Epithelial cell of alveolus of lung (primary cell): ENCODE data around the gene MRPL30.

DNA sequence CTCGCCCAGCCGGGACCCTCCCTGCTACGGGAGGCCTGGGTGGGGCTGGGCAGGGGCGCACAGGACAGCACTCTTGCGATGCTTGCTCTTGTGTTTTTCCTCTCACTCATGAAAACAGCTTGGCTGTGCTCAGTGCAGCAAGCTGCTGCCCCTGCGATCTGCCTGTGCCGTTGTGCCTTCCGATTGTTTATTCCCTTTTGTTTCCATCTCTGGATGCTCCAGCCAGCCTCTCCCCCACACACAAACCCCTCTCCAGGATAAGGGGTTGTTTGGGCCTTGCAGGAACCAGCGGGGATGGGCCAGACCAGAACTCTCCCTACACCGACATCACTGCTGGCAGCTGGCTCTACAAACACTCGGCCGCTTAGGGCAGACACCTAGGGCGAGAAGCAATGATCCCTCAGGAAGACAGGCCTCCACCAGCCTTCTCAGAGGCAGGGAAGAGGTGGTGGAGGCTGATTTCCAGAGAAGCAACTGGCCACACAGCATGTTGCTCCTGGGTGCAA is 26.3 kb upstream of the SEMA4C start:
- RAMPAGE, long total RNA, result no peak
- RRBS, result no CpG with 5 or more reads among the region's 13 CpGs

- RAMPAGE, long total RNA, result no peak
- RRBS, result no CpG with 5 or more reads among the region's 4 CpGs
Measured at GRCh38 chr2:96899481-96899825, 29.6 kb upstream of the SEMA4C start.

GRCh38 chr2:96912644-96913075 is 42.8 kb upstream of the SEMA4C start:
- RAMPAGE, long total RNA, result no peak
- RRBS, result no CpG with 5 or more reads among the region's 16 CpGs

DNA sequence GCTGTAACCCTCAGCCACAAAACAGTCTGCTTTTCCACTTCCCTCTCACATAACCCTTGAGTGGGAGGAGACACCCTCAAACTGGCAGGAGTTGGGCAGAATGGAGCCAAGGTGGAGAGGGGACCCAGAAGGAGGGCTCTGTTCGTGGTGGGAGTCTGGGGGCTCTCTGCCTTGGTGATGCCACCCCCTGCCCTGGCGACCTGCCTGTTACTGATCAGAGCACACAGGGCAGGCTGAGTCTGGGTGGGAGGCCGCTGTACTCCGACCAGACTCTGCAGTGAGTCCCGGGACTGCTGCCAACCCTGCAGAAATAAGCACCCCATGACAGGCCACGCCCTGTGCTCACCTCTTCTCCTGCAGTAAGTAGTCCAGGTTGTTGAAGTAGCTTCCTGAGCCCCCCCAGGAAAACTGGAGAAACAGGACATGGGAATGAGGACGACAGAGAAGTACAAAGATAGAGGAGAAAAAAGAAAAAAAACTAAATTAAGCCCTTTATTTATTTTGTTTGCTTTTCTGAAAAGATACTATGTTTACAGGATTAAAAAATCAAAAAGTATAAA is 15.9 kb downstream of the FAM178B start:
- RAMPAGE, long total RNA, result no peak
- RRBS, result no CpG with 5 or more reads among the region's 7 CpGs

- RAMPAGE, long total RNA, result no peak
- RRBS, result no CpG with 5 or more reads among the region's 5 CpGs
Measured at GRCh38 chr2:97179652-97180467, 66.9 kb downstream of the ANKRD36 start.

DNA sequence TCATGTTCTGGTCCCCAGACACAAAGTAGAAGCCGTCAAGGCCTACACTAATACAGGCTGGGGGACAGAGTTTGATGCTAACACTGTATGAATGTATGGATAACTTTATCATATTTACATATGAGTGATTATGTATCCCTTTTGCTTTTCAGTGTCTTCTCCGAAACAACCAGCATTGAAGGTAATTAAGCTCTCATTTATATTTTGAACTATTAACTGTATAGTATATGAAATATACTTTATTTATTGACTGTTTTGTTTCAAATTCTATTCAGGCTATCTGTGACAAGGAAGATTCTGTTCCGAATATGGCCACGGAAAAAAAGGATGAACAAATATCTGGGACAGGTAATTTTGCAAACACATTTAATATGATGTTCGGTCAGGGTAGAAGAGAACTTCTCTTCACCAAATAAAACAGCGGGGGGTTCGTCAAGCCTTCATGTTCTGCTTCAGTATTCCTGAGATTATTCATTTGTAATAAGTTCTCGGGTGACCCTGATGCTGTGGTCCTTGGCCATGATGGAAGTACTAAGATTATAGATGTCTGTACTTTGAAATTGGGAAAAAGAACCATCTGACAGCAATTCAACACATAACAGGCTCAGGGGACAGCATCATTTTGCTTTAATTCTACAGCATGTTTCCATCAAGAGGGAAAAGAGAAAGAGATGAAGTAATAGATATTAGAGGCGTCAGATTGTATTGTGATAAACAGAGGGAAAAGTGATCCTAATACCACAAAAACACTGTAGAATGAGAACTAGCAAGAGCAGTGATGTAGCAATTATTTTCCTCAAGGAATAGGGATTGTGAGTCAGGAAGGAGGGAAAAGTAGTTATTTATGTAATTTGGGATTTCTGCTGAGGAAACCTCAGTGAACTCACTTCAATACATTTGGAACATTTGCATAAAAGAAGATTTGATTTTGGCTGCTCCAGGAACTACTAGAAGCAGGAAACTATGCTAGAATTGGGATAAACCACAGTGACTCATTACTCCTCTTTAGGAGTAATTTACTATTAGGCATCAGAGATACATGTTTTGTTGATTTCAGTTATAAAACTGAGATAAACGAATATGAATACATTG is 98.8 kb downstream of the ANKRD36 start:
- RAMPAGE, long total RNA, result no peak
- RRBS, result no CpG with 5 or more reads among the region's 10 CpGs

- RAMPAGE, long total RNA, result no peak
- RRBS, result no CpG with 5 or more reads among the region's 2 CpGs
Measured at GRCh38 chr2:97213308-97213751, 100.4 kb downstream of the ANKRD36 start.

DNA sequence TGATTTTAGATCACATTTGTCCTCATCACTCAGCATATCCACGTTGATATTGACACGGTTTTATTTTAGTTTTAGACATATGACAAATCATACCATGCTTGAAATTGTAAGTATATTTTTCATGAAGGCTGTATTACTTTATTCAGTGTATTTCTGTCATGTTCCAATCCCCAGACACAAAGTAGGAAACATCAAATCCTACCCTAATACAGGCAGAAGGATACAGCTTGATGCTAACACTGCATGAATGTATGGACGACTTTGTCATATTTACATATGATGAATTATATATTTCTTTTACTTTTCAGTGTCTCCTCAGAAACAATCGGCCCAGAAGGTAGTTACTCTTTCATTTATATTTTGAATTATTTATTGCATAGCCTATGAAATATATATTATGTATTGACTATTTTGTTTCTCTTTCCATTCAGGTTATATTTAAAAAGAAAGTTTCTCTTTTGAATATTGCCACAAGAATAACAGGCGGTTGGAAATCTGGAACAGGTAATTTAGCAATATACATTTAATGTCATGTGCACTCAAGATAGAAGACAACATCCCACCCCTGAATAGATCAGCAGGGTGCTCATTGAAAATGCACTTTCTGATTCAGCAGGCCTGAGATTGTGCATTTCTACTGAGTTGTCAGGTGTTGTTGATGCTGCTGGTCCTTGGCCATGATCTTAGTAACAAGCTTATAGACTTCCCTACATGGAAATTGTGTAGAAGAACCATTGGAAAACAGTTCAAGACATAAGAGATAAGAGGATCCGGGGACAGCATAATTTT is 104.1 kb downstream of the ANKRD36 start:
- RAMPAGE, long total RNA, result no peak
- RRBS, result no CpG with 5 or more reads among the region's 6 CpGs

DNA sequence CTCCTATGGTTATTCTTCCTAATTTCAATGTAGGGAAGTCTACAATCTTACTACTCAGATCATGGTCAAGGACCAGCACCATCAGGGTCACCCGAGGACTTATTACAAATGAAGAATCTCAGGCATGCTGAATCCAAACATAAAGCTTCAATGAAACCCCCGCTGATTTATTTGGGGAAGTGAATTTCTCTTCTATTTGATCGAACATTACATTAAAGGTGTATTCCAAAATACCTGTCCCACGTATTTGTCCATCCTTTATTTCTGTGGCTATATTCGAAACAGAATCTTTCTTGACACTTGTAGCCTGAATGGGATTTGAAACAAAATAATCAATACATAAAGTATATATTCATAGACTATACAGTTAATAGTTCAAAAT is 48.0 kb downstream of the ANKRD36B start:
- RAMPAGE, long total RNA, result no peak
- RRBS, result no CpG with 5 or more reads among the region's 5 CpGs

DNA sequence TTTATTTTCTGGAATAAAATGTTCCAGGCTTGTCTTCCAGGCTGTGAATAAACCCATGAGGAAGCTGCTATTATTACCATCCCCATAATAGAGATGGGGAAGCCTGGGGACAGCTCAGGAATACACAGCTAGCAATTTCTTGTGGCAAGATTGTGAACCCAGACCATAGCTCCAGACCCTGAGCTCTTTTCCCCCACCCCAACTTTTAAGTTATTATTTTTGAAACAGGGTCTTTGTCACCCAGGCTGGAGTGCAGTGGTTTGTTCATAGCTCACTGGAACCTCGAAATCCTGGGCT is 6.0 kb downstream of the COX5B start:
- RAMPAGE, long total RNA, result no peak
- RRBS, result no CpG with 5 or more reads among the region's 1 CpG

- RAMPAGE, long total RNA, result no peak
- RRBS, result no CpG with 5 or more reads among the region's 9 CpGs
Measured at GRCh38 chr2:97718382-97719117, 5.2 kb downstream of the ZAP70 start.

GRCh38 chr2:97792284-97793016 is 79.1 kb downstream of the ZAP70 start:
- RAMPAGE, long total RNA, result no peak
- RRBS, result 97% methylated on average over 4 of the region's 25 CpGs

DNA sequence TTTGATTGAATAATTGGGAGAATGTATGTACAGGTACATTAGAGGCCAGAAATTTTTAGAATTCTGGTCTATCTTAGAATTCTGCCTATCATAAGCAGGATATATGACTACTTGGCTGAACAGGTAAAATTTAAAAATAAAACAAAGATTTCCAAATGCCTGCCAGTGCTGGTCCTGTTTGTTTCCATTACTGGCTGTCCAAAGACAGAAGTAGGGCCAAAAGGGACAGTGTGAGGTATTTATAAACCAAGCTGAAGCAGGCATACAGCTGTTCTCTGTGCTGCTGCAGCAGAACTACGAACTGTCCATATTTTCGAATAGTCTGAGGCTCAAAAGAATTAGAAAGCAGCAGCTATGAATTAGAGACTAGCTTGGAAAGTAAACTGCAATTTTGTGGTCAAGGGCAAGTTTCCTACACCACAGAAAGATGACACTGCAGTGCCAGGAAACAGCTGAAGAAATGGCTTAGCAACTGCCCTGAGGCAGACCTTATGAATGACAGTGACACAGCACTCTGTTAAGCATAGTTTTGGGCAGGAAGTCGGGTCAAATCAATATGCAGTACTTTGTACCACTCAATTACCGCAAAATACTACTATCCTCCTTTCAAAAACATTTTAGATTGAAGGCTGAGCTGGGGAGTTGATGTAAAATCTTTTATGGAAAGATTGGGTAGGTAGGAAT is 125.4 kb downstream of the TMEM131 start:
- RAMPAGE, long total RNA, result no peak
- RRBS, result no CpG with 5 or more reads among the region's 4 CpGs

DNA sequence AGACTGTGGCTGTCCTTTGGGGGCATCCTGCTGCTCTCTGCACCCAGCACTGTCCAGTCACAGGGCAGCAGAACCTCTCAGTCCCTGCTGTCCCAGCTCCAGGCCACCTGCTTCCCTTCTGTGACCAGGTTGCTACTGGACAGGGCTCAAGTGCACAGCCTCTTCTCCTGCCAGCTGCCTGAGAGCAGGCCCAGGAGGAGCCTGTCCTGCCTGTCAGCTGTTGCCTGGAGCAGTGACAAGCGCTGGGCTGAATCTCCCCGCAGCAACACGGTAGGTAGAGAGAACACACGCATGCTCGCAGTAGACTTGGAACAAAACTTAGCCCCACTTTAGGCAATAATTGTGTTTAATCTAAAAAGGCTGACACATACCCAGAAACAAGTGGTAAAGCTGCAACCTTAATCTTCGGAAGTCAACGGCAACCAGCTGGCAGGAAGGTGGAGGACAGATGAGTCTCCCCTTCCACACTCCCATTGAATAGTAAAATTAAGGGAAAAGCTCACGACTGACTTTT is 41.0 kb upstream of the TMEM131 start:
- RAMPAGE, long total RNA, result no peak
- RRBS, result no CpG with 5 or more reads among the region's 8 CpGs

- RAMPAGE, long total RNA, result no peak
- RRBS, result no CpG with 5 or more reads among the region's 14 CpGs
Measured at GRCh38 chr2:98160129-98161156, 73.5 kb downstream of the VWA3B start.

DNA sequence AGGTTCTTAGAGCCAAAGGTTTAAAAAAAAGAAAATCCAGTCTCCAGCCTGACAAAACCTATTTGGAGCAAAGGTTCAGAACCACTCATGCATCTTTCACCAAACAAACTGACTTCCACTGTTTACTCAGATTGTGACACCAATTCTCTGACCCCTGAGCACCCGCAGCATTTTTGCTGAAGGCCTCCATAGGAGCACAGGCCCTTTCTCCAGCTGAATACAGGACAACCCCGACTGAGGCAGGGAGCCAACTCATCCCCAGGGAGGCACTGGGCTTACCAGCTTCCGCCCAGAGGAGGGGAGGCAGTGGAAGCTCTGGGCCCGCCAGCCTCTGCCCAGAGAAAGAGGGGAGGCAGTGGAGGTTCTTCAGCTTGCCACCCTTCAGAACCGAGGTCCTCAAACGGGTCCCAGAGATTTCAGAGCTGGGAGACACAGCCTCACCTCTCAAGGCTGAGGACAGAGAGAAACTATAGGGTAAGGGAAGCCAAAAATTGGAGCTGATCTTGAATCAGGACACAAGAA is 50.9 kb upstream of the CNGA3 start:
- RAMPAGE, long total RNA, result no peak
- RRBS, result no CpG with 5 or more reads among the region's 6 CpGs

DNA sequence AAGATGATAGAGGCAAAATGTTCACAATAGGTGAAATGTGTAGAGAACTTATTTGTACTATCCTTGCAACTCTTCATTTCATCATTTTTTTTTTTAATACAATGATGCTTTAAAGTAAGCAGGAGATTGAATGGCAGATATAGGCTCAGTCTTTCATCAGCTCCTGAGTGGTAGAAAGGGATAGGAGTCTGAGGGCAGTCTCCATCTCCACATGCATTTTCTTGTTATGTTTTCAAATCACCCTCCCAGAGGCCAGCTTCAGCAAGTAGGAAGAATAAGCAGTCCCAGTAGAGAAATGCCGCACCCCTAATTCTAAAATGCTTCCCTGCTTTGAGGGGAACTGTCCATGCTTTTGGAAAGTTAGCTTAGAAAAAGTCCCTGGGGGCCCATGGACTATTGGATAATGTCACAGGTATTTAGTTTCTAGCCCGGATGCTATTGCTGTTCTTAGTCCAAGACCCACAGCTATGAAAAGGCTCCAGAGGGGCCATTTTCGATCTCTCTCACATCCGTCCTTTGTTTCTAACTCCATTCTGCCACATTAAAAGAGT is 47.4 kb downstream of the MGAT4A start:
- RAMPAGE, long total RNA, result no peak
- RRBS, result no CpG with 5 or more reads among the region's 4 CpGs

- RAMPAGE, long total RNA, result no peak
- RRBS, result no CpG with 5 or more reads among the region's 7 CpGs
Measured at GRCh38 chr2:98794159-98794902, 63.4 kb upstream of the MGAT4A start.

GRCh38 chr2:98805404-98805974 is 74.6 kb upstream of the MGAT4A start:
- RAMPAGE, long total RNA, result no peak
- RRBS, result no CpG with 5 or more reads among the region's 8 CpGs

DNA sequence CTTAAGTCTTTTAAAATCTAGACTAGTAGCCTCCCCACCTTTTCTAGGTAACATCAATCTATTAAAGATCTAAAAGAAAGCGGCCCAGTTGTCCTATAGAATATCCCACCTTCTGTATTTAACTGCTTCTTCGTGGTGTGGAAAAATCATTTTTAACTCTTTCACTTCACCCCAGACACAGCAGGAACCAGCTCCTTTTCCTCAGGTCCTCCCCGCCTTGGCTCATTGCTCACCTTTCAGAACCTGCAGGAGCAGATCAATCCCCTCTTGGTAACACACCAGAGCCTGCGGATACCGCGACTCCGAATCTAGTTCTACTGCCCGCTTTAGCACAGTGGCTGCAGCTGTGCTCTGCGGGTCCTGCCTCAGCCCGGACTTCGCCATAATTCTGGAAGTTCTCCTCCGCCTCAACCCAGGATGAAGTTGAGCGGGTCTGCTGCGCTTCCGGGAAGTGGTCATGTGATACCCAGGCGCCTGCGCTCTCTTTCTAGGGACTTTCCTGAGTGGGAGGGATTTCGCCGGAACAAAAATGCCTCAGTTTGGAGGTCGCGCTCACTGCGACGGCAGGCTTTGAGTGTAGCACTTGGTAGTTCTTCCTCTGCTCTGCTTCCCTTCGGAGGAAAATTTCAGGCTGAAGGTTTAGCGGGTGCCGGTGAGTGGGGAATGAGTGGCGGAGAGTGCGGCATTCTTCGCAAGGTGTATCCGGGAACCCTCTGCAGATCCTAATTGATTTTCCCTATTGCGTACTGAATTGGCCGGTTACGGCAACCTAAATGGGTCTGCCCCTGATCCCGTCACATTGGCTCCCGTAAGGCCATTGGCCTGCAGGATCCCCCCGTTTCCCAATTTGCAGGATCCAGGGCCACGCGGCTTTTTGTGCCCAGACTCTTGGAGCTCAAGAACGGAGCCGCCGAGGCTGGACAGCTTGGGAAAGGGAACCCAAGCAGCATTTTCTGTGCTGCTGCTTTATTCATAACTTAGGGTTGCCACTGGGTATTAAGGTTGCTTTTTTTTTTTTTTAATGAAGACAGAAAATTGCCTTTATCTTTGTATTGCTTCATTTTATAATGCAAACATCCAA is at the start of gene MRPL30:
Gene MRPL30, plus strand, starts transcription at position 587 of the 1,081 bp plus-strand sequence.
- RAMPAGE, long total RNA, result start-site peak on the minus strand centred at position 423 of the sequence, 69 bp wide, 843 and 1,061 reads in 2 replicates; start-site peak on the plus strand centred at position 612 of the sequence, 45 bp wide, 678 and 382 reads in 2 replicates
- RRBS, result under 1% methylated on average over 17 of the region's 41 CpGs